T47D (cell line): ENCODE measurements around the gene TMCO5A.

DNA sequence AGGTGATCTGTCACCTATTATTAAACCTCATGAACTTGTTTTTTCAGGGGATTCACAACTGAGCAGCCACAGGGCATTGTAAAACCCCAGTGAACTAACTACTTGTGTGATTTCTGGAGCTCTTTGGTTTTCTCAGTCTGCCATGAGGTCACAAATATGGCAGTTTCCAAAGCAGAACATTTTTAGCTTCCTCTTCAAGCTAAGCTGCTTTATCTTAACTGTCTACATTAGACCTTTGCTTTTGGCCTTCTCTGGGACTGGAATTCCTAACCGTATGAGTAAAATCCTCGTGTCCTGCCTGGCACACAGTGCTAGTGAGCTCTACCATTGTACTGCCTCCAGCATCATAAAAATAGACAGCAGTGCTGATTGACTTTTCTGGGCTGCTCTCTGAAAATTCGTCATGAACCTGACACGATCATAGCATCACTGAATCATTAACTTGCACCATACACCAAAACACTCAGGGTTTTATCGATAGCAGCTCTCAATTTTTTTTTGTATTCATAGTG lies 22.1 kb downstream of the CDIN1 start:
- RRBS = no CpG with 5 or more reads among the region's 5 CpGs

GRCh38 chr15:36914943-36915241 lies 185.5 kb downstream of the MEIS2 start:
- RRBS = no CpG with 5 or more reads among the region's 1 CpG

DNA sequence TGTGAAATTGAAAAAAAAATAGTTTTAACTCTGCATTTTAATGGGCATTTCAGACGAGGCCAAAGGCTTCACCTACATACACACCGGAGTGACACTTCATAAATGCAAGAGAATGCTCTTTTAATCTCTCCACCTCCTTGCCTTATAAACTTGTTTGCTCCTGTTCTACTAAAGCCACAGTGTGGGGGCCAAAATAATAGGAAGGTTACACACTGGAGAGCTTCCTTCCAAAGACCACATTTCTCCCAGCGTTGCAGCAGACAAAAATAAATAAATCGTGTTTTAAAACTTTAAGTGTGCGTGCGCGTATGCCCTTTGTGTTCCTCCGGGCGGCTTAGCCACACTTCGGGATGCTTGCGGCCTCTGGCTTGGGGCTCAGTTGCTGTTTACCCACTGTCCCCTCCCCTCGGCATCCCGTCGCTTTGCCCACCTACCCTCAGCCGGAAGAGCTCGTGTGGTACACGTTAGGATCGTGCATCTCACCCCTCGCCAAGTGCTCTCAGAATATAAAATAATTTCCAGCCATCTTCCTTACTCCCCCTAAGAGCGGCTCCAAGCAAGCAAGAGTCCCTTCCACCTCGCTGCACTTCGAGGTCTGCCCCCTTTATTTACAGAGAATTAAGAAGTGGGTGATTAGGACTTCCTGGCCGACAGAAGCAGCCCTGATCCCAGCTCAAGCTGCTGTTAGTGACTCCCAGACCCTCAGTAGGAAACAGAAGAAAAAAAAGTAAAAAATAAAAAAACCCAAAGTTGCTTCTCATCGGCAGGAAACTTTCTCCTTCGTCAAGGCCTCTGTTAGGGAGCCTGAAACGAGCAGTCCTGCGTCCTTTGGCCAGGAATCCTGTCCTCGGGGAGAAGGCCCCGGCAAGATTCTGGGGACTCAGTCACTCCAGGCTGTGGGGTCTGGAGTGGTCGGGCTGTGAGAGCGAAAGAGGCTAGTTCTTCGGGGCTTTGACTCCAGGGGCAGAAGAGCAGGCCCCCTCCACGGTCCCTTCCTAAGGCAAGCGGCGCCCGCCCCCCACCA lies 3.2 kb downstream of the MEIS2 start:
- RRBS = 81% methylated on average over 8 of the region's 36 CpGs

- RRBS = no CpG with 5 or more reads among the region's 1 CpG
Measured at GRCh38 chr15:37807391-37807722, 127.1 kb upstream of the TMCO5A start.

DNA sequence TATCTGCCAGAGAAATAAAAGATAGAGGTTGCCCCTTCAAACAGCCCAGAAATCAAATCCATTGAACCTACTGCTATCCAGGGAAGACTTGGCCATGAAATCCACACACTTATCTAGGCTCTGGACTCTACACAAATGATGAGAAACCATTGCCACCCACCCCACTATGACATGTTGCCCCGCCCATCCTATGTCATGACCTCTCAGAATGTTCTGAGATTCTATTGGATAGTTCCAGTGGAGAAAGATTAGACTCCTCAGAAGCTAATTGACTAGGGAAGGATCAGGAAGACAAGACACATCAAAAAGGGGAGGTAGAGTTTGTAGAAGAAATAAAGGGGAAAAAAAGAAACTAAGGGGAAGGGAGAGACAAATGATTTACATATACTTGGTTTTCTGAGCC lies at the start of gene TMCO5A:
Gene TMCO5A, plus strand, starts transcription at position 260 of the 403 bp plus-strand sequence.
- RRBS = no CpG with 5 or more reads among the region's 1 CpG

- RRBS = no CpG with 5 or more reads among the region's 2 CpGs
Measured at GRCh38 chr15:38005872-38006407, 71.5 kb downstream of the TMCO5A start.

GRCh38 chr15:38065710-38066020 lies 131.2 kb downstream of the TMCO5A start:
- RRBS = no CpG with 5 or more reads among the region's 3 CpGs

- RRBS = no CpG with 5 or more reads among the region's 5 CpGs
Measured at GRCh38 chr15:38377784-38378385, 76.0 kb upstream of the FAM98B start.

- RRBS = no CpG with 5 or more reads among the region's 5 CpGs
Measured at GRCh38 chr15:38401763-38402152, 52.2 kb upstream of the FAM98B start.

DNA sequence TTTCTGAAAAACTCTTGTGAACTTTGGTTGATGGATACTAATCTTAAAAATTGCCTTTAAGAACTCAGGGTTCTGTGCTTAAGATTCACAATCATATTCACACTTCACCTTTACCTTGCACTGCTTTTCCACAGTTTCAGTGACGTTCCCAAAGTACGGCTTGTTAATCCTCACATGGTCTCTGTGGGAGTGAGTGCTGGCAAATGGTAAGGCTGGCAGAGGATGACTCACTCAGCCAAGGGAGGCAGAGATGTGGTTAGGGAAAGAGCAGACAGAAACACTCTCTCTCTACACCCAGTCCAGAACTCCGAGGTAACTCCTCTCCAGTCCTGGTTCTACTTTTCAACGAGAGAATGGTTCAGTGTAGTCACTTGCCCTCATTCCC lies 33.2 kb downstream of the RASGRP1 start:
- RRBS = no CpG with 5 or more reads among the region's 4 CpGs

- RRBS = no CpG with 5 or more reads among the region's 10 CpGs
Measured at GRCh38 chr15:38560343-38560970, 4.2 kb downstream of the RASGRP1 start.

GRCh38 chr15:38865004-38865458 lies 300.4 kb upstream of the RASGRP1 start:
- RRBS = no CpG with 5 or more reads among the region's 4 CpGs

DNA sequence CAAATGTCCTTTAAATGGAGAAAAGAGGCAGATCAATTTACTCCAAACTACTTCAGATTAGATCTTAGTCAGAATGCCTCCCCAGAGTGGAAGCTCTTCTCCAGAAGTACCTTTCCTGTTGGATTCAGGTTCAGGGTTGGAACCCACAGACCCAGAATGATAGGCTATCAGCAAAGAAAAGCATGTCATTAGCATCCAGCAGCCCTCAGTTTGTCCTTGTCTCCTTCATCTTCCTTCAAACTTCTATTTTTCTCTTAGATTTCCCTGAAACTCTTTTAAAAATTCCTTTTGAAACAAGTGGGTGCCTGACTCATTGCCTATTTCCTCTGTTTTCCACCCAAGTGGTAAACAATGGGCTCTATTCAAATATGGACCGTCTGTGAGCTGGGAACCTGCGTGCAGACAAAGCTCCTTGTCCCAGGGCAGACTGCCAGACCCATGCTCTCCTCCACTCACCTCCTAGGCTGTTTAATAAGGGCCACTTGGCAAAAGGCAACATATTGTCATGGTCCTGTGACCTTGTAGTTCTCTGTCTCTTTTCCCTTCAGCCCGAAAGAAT lies 332.8 kb upstream of the THBS1 start:
- RRBS = no CpG with 5 or more reads among the region's 3 CpGs

GRCh38 chr15:39454172-39454689 lies 126.6 kb upstream of the THBS1 start:
- RRBS = no CpG with 5 or more reads among the region's 3 CpGs

DNA sequence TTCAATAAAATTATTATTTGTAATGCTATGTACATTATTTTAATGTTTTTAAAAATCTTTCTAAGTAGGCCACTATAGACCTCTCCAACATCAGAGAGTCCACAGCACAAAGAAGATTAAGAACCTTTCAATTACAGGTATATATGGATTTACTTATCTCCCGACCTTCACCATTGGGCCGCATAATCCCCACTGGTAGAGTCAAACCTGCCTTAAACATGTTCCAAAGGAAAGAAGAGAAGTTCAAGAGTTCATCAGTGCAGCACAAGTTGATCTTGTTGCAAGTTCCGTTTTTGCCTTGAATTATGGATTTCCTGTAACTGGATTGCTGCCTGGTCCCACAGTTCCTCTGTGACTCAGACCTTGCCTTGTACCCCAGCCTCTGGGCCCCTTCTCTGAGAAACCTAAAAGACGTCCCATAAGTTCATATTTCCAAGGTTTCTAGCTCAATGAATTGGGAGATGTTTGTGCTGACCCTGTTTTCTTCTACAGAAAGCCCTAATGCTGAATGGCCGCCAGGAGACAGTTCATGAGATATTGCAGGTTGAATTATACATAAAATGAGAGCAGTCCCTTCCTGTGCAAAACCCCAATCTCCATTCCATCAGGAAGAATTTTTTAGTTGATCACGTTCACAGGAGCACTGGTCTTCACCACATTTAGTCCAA lies 112.5 kb upstream of the THBS1 start:
- RRBS = no CpG with 5 or more reads among the region's 6 CpGs

GRCh38 chr15:39582125-39582864 lies 1.4 kb downstream of the THBS1 start:
- RRBS = no CpG with 5 or more reads among the region's 28 CpGs

- RRBS = no CpG with 5 or more reads among the region's 7 CpGs
Measured at GRCh38 chr15:39922401-39923252, 2.6 kb upstream of the GPR176 start.

DNA sequence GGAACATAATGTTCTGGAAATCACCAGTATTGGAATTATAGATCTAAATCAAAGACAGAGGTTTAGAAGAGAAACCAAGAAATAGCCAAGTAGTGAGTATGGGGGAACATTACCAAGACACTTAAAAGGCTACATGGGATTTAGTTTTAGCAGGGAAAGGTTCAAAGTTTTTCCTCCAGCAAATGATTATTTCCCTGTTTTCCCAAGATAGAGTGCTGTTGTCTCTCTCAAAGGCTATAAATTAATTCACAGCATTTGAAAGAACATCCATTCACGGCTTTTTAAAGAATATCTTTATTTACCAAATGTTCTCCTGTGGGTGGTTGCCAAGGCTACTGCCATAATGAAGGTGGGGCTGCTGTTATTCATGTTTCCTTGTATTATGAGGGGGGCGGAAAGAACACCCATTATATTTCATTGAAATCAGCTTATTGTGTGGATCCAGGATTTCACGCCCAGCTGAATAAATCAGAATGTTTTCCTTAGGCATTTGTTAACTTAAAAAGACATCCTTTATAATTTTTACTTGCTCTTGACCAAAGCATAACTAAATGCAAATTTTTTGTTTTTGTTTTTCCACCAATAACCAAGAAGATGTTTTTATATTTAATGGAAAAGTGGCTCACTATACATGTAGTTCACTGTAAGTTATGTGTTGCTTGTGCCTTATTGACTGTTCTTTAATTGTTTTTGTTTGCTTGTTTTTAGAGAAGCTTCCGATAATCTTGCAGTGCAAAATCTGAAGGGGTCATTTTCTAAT lies 10.1 kb downstream of the SRP14 start:
- RRBS = no CpG with 5 or more reads among the region's 4 CpGs